ENCODE measurements around the gene CRYM.

DNA sequence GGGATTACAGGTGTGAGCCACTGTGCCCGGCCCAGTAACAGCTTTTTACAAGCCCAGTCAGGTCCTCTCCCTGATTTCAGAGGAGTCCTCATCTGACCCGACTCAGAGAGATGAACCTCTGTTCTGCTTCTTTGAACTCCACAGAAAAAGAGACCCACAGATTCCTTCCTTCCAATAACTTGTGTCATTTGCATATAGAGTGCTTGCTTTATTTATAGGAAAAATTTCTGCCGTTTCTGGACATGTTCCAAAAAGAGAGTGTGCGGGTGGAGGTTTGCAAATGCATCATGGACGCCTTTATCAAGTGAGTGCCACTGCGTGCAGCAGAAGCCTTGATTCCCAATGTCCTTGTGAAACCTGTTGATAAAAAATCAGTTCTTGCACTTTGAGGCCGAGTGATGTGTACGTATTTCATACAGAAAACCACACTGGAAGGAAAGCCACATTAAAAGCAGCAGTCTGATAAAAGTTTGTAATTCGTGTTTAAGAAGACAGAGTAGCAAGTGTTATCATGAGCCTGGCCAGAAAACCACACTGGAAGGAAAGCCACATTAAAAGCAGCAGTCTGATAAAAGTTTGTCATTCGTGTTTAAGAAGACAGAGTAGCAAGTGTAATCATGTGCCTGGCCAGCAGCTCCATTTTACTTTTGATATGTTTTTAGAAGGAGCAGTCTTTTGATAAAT, 78.1 kb downstream of the KNOP1 start:
- PRO-cap, result no peak
- RAMPAGE, long total RNA, result no peak

- PRO-cap, result no peak
- RAMPAGE, long total RNA, result no peak
Observed at GRCh38 chr16:19854368-19855095, 30.1 kb downstream of the GPRC5B start.

DNA sequence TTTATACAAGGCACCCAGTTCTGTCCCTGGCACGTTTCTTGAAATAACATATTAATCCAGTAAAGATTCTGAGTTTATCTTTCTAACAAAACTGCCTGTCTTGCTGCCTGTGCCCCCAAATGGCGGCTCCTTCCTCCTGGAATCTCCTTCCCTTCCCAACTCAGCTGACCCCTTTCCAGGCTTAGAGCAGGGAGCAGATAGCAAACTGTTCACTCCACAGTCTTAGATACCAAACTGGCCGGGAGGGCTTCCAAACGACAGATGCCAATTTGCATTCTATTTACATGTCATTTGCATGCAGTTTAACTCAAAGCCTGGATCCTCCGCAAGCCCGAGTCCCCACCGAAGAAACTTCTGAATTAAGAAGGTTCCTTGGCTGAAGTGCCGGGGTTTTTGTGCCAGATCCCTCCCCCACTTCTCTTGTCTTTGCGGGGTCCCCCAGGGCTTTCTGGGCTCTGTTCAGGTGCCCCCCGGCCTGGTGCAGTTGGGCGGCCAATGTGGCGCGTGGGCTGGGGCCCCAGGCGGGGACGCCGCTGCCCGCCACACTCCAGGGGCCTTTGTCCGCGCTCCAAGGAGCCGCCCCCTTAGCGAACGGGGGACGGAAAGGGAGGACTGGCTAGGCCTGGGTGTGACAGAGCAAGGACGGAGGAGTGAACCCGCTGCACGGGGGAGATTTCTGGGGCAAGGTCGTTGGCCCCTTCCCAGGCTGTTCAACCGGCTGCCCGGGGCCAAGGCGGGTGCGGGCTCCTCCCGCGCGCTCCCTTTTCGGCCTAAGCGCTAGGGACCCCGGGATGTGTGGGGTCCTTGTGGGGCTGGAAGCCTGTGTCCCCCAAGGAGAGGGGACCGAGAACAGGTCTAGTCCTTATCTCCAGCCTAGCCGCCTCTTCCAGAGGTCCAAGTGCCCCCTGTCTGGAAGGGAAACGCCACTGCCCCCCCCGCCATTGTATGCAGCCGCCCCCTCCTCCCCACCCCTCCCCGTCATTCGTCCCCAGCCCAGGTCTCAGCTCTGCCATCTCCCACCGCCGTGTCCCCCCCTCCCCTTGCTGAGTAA, 1.2 kb downstream of the GPRC5B start:
- PRO-cap, result unidirectional peak, plus-strand start at position 634 of the sequence
- RAMPAGE, long total RNA, result no peak

DNA sequence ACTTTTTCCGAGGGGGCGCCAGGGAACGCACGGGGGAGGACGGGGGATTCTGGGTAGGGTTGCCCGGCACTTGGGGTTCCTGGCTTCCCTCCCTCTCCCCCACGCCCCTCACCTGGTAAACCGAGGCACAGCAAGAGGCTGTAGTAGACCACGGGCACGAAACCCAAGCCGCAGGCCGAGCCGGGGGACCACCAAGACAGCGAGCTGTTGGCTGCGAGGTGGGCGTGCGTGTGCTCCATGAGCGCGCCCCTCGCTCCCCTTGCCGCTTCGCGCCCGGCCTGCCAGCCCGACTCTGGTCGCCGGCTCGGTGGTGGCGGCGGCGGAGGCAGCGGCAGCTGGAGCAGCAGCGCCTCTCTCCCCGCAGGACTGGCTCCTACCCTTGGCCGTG, 318 bp downstream of the GPR139 start:
- PRO-cap, result no peak
- RAMPAGE, long total RNA, result no peak

DNA sequence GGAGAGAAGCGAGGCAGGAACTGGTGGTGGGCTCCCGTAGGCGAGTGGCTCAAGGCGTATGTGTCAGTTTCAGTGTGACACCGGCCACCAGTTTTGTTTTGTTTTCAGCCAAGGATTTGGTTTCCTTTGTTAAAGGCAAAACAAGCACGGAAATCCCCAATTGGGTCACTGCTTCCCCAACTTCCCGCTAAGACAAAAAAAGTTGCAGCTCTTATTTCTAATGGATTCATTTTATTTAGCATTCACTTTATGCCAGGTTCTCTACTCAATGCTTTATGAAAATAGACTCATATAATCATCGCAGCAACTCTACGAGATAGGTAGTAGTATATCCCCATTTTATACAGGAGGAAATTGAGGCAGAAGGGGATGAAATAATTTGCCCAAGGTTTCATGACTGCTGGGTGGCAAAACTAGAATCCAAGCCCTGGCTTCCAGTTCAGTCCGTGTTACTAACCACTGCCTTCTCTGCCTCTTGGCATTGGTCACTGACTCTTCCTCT, 110.4 kb downstream of the GP2 start:
- PRO-cap, result no peak
- RAMPAGE, long total RNA, result no peak

GRCh38 chr16:20439781-20440230, 11.5 kb upstream of the ACSM2A start:
- PRO-cap, result no peak
- RAMPAGE, long total RNA, result no peak

DNA sequence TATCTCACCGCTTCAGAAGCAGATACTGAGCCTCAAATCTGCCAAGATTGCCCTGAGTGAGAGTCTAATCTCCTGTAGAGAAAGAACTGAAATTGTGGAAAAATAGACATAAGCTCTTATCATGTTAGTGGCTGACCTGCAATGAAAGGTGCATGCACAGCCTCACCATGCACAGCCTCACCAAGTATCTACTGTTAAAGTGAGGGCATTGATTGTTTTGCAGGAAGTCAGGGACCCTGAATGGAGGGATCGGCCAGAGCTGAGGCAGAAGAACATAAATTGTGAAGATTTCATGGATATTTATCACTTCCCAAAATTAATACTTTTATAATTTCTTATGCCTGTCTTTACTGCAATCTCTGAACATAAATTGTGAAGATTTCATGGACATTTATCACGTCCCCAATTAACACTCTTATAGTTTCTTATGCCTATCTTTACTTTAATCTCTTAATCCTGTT, 1.7 kb downstream of the ACSM2A start:
- PRO-cap, result no peak
- RAMPAGE, long total RNA, result no peak

- PRO-cap, result bidirectional peak, plus-strand start at chr16:20613060, minus-strand start at chr16:20612887
- RAMPAGE, long total RNA, result no peak
Observed at GRCh38 chr16:20612781-20613349, 36.7 kb upstream of the ACSM2B start.

DNA sequence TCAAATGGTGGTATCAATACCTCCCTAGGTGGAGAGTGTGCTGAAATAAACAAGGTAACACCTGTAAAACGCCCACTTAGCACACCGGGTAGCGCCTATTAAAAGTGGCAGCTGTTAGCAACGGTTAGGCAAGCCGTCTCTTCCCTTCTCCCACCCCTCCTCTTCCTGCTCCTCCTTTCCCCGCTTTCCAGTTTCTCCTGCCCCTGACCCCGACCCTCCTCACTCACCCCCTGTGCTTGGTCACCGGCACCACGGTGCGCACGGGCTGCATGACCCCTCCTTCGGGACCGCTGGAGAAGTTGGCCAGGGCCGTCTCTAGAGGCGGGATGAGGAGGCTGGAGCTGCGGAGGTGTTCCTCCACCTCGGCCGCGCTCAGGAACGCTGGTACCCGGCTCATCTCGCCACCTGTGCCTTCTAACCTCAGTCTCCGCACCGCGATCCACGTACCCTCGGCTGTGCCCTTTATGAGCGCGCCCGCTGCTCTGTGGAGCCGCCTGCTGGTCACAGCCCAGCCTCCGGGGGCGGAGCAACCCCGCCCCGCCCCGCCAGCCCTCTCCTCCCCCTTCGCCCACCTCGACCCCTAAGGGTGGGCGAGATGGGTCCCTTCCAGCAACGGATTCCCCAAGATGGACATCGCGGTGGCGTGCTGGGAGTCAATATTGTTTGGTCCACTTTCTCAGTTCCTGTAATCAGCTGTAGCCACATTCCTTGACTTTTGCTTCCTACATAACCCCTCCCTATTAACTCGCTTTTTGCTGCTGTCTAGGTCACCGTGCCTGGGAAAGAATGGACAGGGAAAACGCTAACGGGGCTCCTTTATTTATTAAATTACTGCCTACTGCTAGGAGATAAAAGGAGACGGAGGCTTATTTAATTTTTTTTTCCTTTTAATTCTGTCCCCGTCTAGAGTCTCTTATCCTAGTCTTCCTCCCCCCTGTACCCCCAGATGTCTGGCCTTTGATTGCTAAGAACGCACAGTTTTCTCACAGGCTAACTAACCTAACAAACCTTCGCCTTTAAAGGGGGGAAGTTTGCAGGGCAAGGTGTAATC, at the start of gene CRYM:
Gene CRYM, minus strand, starts transcription at position 436 of the 1,051 bp plus-strand sequence.
- PRO-cap, result no peak
- RAMPAGE, long total RNA, result start-site peak on the minus strand centred at position 439 of the sequence, 6 bp wide, 44 reads

DNA sequence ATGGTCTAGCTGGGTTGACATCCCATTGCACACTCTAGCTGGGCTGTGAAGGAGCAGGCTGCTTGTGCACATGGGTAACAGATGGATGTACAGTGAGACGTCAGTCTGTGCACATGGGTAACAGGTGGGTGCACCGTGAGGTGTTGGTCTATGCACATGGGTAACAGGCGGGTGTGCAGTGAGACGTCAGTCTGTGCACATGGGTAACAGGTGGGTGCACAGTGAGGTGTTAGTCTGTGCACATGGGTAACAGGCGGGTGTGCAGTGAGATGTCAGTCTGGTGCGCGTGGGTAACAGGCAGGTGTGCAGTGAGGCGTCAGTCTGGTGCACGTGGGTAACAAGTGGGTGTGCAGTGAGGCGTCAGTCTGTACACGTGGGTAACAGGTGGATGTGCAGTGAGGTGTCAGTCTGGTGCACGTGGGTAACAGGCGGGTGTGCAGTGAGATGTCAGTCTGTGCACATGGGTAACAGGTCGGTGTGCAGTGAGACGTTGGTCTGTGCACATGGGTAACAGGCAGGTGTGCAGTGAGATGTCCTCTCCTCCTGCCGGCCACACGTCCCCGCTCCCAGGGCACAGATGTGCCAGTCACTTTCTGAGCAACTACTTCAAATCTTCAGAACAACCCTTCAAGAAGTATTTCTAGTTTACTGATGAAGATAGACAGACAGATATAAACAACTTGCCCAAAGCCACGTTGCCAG, 58.3 kb upstream of the METTL9 start:
- PRO-cap, result no peak
- RAMPAGE, long total RNA, result no peak

DNA sequence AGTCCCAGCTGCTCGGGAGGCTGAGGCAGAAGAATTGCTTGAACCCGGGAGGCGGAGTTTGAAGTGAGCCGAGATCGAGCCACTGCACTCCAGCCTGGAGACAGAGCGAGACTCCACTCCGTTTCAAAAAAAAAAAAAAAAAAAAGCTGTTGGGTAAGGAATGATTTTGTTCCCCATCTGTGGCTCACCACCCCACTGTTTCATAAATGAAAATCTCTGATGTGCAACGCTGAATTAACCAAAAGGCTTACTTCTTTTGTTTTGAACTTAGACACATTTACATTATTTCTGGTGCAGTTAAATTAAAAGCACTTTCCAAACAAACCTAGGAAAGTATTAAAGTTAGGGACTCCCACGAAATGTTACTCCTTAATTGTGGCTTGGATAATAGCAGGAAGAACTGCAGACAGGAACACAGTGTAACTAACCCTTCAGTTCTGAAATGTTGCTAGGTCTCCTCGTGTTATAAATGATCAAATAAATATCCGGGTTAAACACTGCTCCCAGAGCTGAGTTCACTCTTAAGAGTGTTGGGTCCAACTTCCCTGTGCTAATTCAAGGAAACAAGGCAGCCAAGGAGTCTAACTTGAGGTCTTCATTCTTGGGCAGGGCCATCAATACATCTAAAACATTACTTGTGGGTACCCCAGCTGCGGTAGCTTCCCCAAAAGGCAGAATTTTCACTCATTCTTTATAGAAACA, 998 bp upstream of the METTL9 start:
- PRO-cap, result unidirectional peak, plus-strand start at position 553 of the sequence
- RAMPAGE, long total RNA, result no peak

GRCh38 chr16:21610016-21610415, 10.6 kb downstream of the METTL9 start:
- PRO-cap, result no peak
- RAMPAGE, long total RNA, result no peak

GRCh38 chr16:21617827-21618136, 18.4 kb downstream of the METTL9 start:
- PRO-cap, result no peak
- RAMPAGE, long total RNA, result start-site peak on the plus strand at chr16:21617774-21618110, 54 reads

DNA sequence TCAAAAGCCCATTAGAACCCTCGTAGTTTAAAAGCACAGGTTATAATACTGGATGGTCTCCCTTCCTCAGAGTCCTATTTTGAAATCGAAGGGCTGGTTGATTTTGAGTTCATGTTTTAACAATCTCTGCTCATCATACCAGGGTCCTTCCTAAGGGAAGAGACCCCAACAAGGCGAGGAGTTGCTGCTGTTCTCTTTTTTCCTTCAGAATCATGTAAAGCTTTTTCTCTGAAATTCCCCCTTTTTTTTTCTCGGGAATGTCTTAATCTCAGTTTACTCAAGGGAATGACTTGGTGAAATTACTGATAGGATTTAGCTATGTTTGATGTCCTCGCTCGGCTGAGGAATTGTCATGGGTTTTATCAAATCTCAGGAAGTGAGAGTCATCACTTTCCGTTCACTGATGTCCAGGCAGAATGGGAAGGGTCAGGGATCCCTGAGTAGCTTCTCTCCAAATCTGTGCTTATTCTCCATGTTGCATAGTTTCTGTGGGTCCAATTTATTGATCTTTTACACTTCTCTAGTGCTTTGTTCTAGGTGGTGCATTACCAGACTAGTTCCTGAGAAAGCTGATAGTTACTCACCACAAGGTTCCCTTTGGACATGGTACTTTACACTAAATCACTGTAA, 6.4 kb downstream of the IGSF6 start:
- PRO-cap, result no peak
- RAMPAGE, long total RNA, result no peak

DNA sequence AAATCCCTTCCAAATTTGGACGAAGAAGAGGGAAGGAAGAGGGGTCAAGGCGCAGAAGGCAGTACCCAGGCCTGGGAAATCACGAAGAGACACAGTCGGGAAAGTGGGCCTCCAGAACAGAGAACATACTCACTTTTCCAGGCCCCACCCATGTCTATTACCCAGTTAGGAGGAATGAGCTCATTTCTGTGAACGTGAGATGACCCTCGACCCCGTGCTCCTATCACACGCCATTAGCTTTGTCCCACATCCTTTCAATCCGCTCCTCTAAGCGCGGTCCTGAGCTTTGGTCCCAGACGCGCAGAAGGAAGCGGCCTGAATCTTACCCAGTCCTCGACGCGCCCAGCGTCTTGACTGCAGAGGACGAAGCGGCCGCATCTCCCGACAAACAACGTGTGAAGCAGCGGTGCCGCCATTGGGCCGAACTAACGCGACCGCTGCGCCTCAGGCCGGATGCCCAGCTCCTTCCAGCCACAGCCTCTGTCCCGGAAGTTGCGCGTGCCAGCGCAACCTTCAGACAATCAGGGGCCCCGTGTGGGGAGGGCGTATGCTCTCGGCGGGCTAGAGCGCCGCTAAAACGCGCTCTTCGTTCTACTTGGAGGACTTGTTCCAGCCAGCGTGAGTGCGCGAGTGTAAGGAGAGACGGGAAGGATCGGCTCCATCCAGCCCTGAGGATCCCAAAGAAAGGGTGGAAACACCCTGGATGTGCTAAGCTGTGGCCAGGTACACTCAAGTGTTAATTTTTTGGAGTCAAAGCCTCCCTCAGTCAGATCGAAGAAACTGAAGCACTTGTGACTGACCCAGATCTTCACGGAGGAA, 37.4 kb downstream of the NPIPB4 start:
- PRO-cap, result bidirectional peak, plus-strand start at position 295 of the sequence, minus-strand start at position 125 of the sequence; bidirectional peak, plus-strand start at position 575 of the sequence, minus-strand start at position 352 of the sequence
- RAMPAGE, long total RNA, result start-site peak on the minus strand centred at position 455 of the sequence, 22 bp wide, 55 reads

DNA sequence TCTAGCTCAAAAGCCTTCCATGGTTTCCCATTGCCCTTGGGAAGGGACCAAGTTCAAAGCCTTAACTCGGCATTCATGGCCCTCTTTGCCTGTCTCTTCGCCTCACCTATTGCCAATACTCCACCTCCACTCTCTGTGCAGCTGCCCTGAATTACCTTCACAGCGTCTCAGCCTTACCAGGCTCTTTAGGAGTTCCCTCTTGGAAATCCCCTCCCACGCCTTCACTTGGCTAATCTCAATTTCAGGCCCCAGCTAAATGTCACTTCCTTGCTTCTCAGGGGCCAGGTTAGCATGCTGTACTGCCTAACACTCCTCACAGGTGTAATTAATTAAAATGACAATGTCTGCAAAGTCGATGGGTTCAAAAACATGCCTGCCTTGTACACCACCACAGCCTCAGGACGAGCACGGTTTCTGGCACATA, 11.4 kb upstream of the EEF2K start:
- PRO-cap, result no peak
- RAMPAGE, long total RNA, result no peak

DNA sequence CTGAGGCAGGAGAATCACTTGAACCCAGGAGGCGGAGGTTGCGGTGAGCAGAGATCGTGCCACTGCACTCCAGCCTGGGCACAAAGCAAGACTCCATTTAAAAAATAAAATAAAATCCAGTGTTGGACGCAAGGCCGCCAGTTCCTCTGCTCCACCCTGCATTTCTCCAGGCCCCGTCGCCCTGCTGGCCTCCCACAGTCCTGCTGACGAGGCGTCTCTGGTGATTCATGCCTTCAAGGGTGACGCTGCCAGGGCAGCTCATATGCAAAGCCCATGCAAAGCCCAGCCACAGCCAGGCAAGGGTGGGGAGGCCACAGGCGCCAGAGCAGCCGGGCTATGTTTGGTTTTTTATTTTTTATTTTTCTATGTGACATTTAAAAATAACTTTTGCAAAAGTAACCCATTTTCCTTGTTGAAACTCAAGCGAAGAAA, 6.5 kb upstream of the EEF2K start:
- PRO-cap, result bidirectional peak, plus-strand start at position 289 of the sequence, minus-strand start at position 202 of the sequence
- RAMPAGE, long total RNA, result no peak

- PRO-cap, result no peak
- RAMPAGE, long total RNA, result no peak
Observed at GRCh38 chr16:22220049-22220422, 14.0 kb downstream of the EEF2K start.

DNA sequence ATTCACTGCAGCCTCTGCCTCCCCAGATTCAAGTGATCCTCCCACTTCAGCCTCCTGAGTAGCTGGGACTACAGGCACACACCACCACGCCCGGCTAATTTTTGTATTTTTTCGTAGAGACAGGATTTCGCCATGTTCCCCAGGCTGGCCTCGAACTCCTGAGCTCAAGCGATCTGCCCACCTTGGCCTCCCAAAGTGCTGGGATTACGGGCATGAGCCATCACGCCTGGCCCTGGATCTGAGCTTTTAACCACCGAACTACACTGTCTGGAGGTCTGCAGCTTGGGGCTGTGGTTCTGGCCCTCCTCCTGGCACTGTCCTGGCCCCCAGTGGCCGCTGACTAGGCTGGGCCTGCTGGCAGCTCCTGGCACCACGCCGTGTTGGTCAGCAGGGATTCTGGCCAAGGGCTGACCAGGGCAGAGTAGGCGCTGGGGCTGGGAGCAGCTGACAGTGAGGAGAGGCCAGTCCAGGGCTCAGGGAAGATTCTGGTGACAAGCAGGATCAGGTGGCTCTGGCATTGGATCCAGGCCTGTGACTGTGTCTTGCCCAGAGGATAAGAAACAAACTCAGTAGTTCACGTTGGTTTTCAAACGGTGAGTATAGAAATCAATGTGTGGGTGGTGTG, 14.5 kb downstream of the EEF2K start:
- PRO-cap, result no peak
- RAMPAGE, long total RNA, result no peak

GRCh38 chr16:22353969-22354464, 20.4 kb downstream of the CDR2 start:
- PRO-cap, result no peak
- RAMPAGE, long total RNA, result no peak

Data from vagina (tissue), 1 donor.